Left ventricle myocardium (tissue), 1 donor: ENCODE results near the genes RTKN and INO80B.

DNA sequence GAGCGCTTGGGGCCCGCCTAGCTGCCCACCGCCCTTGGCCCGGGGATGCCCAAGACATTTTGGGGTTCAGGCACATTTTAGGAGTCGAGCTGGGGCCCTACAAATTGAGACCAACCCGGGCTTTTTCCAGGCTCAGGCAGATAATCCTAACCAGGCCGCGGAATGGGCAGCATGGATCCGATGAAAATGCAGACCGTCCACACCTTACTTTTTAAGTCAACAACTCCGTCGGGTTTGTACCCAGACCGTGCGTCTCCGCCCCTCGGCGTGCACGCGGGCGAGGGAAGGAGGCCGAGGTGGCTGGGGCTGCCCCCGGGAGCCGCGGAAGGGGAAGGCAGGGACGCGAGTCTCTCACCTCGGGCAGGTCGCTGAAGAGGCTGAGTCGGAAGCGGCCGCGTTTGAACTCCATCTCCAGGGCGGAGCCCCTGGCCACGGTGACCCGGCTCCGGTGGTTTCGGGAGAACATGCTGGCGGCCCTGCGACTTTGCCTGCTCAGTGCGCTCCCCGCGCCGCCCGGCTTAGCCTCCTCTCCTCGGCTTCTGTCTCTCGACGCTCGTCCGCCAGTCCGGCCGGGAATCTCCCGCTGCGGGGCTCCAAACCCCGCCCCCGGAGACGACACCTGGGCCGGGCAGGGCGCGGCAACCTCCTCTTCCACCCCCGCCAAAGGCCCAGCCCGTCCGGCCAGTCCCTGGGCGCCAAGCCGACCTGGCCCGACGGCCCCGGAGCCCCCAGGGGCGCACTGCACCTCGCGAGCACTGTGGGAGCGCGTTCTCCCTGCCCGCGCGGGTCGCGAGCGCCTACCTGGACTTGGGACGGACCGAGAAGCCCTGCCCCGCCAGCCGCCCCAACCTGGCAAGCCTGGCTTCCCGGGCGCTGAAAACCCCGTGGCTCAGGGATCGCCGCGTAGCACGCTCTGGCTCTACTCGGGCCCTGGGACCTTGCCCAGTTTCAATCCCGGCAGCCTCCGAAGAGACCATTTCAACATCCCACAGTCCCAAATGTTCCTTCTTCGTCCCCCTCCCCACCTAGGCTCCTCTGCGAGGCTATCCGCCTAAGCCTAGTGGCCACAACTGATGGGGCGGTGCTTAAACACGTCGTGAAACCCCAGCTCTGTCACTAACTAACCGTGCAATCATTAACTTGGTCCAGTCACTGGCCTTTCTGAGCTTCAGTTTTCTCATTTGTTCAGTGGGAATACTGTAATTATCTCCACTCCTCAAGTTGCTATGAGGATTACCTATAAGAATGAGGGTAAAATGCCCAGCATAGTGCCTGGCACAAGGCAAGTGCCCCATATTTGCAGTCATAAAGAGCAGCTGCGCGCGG, at the start of gene RTKN:
RTKN (minus strand) TSS at position 587 of the 1,326 bp plus-strand sequence.
- PRO-cap, result bidirectional peak, plus-strand start at position 669 of the sequence, minus-strand start at position 585 of the sequence; unidirectional peak, minus-strand start at position 915 of the sequence; unidirectional peak, minus-strand start at position 1,033 of the sequence; unidirectional peak, minus-strand start at position 1,072 of the sequence

GRCh38 chr2:74454346-74454562, 633 bp upstream of the INO80B start:
- PRO-cap, result no peak

- PRO-cap, result bidirectional peak, plus-strand start at chr2:74455117, minus-strand start at chr2:74454862
Measured at GRCh38 chr2:74454563-74455656, at the start of gene INO80B. Gene INO80B (plus strand): TSS chr2:74455087.

GRCh38 chr2:74458648-74459454, 613 bp downstream of the WBP1 start:
- PRO-cap, result no peak

GRCh38 chr2:74471816-74472533, 505 bp downstream of the MRPL53 start:
- PRO-cap, result bidirectional peak, plus-strand start at chr2:74472207, minus-strand start at chr2:74472169

DNA sequence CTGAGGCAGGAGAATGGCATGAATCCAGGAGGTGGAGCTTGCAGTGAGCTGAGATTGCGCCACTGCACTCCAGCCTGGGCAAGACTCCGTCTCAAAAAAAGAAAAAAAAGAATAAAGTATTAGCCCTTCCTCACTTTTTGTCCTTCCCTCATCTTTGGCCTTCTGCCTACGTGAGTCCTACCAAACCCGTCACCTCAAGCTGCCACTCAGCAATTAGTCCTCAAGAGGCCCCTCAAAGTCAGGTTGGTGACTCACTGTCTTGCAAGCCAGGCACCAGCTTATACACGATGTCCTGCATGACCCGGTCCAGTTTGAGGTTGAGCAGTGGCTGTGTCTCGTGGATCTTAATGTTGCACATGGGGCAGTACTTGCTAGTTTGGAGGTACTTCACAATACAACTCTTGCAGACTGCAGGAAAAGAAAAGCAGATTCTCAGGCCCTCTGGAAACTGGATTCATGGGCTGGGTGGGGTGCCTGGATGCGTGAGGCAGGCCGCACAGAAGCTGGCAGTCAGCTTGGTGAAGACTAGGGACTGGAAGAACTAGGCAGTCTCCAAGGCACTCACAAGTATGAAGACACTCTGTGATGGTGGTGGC, 920 bp downstream of the PCGF1 start:
- PRO-cap, result no peak

DNA sequence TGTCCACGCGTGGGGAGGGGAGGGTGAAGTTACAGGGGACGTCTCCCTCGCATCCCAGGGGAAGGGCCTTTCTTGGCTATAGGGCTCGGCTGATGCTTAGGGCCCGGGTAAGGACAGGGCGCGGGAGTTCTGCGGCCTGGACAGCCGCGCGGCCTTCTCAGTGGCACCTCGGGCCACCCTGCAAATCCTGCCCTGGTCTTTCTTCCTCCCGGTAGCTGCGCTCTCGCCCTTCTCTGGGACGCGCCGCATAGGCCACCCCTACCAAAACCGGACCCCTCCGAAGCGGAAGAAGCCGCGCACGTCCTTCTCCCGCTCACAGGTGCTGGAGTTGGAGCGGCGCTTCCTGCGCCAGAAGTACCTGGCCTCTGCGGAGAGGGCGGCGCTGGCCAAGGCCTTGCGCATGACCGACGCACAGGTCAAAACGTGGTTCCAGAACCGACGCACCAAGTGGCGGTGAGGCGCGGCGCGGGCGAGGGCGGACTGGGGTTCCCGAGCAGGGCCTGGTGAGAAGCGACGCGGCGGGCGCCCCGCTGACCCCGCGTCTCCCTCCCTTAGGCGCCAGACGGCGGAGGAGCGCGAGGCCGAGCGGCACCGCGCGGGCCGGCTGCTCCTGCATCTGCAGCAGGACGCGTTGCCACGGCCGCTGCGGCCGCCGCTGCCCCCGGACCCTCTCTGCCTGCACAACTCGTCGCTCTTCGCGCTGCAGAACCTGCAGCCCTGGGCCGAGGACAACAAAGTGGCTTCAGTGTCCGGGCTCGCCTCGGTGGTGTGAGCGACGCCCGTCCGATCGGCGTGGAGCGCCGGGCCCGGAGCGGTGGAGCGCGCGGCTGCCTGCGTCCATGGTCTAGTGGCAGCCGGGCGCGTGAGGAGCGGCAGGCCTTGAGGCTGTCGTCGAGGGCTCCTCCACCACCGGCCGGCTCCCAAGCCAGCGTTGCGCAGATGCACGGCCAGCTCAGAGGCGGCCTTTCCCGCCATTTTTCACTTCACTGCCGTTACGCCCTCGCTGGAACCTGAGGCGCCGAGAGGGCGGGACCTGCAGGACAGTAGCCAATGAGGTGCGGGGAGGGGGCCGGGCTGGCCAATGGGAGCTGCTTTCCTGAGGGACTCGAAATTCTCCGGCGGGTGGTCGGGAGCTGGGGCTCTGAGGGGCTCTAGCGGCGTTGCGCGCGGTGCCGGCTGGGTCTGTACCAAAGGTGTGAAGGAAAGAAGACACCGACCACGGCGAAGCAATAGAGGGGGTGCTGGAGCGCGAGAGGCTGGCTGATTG, 1.6 kb downstream of the TLX2 start:
- PRO-cap, result no peak

- PRO-cap, result unidirectional peak, minus-strand start at chr2:74540416
Measured at GRCh38 chr2:74540116-74540484, 10.4 kb downstream of the HTRA2 start.

GRCh38 chr2:74548203-74548559, 5.6 kb downstream of the LOXL3 start:
- PRO-cap, result no peak

DNA sequence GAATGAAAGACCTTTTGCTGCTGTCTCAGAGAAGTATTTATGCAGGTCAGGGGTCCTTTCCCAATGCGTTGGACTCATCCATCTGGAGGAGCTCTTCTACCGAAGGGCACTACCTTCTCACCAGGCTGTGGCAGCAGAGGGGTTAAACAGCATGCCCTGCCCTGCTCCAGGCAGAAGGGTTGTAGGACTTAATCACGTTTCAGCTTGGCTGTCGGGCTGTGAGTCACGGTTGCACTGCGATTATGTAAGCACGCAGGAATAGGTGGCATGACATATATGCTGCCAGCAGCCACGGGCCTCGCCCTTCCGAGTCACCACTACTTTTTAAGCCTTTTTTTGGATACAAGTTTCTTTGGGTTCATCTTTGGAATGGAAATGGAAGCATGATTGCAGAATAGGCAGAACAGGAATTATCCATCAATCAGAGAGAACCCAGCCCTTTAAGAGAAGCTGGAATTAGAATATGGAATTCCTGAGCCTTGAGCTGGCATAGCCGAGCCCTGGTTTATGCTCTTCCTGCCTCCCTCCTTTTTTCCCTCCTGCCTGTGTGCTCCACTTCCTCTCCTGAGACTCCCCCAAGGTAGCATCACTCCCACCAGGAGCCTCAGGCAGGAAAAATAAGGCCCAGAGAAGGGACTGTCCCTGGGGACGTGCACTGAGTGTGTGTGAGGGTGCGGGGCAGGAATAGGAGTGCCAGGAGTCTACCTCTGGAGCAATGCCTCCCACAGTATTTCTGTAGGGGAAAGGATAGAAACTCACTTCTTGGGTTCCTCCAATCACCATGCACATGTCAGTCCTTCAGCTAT, 86.8 kb downstream of the SEMA4F start:
- PRO-cap, result no peak

DNA sequence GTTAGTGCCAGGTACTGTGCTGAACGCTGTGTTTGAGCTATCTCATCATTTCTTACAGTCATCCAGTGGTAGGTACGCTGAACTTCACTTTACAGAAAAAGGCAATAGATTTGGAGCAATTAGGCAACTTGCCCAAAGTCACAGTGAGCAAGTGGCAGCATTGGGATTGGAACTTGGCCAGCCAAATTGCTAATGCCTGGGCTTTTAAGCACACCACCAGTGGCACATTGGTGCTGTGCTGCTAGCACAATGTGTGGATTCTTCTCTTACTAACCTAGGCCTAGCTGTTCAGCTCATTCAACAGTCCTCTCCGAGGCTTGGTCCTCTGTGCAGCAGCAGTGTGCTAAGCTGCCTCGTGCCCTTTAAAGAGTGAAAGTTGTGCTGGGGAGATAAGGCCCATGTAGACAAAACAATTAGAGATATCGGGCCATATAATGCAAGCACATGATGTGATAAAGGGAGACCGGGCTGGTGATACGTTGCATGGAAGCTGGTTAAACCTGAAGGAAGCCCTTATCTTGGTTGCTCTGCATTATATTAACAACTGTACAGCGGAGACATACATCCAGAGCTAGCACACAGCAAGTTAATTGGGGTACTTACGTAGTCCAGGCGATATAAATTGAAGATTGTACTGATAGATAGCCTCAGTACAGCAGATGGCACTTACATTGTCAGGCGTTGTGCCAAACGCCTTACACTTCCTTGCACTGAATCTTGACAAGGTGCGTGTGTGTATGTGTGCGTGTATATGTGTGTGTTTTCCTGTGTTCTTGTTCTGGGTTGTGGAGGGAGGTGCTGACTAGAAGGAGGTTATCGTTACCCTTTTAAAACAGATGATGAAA, 28.4 kb downstream of the HK2 start:
- PRO-cap, result no peak

DNA sequence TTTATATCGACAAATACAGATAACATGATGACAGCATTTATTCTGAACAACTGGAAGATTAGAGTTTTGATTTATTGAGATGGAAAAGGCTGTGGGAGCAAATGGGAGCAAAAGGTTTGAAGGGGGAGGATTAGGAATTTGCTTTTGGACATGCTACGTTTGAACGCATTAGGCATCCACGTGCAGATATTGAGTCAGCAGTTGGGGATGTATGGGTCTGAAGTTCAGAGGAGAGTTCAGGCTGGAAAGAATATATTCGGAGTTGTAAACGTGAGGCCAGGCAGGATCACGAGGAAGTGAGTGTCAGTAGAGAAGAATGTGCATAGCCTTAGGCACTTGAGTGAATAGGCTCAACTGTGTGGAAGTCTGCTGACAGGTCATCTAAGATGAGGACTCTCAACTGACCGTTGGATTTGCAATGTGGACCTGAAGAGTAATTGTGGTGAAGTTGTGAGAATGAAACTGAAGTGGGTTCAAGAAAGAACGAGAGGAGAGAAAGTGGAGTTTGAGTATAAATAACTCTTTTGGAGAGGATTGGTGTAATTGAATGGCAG, 40.7 kb upstream of the POLE4 start:
- PRO-cap, result no peak

- PRO-cap, result no peak
Measured at GRCh38 chr2:75702140-75702562, 8.6 kb downstream of the GCFC2 start.

DNA sequence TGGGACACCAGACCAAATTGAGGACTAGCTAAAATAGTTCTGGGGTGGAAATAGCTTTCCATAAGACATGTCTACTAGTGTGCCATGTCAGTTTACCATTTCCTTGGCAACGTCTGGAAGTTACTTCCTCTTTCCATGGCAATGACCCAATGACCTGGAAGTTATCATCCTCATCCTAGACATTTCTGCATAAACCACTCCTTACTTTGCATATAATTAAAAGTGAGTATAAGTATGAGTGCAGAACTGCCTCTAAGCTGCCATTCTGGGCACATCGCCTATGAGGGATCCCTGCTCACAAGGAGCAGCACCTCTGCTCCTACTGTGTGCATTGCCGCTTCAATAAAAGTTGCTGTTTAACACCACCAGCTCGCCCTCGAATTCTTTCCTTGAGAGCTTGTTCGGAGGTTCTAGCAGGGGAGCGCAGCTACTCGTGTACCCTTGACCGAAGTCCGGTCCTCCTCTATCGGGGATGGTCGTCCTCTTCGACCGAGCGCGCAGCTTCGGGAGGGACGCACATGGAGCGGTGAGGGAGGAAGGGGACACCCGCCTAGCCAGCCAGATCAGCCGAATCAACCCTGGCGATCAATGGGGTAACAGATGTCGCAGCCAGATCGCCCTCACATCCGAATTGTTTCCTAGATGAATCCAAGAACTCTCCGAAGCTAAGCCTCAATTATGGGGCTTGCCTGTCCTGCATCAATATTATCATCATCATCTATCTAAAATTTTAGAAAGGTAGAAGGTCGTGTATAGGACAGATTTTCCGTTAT, 734.3 kb upstream of the GCFC2 start:
- PRO-cap, result no peak

DNA sequence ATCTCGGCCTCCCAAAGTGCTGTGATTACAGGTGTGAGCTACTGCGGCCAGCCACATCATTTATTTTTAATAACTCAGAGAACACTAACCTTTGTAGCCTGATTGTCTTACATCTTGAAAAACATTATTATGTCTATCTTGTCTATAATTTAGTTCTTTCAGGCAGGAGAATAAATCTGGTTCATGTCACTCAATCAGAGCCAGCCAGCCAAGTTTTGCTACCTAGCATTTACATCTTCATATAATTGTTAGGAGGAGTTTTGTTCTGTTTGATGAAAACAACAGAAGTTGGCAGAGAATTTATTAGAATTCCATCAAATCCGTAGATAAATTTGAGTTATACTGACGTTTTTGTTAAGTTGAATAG, 360.3 kb upstream of the REG3G start:
- PRO-cap, result no peak

DNA sequence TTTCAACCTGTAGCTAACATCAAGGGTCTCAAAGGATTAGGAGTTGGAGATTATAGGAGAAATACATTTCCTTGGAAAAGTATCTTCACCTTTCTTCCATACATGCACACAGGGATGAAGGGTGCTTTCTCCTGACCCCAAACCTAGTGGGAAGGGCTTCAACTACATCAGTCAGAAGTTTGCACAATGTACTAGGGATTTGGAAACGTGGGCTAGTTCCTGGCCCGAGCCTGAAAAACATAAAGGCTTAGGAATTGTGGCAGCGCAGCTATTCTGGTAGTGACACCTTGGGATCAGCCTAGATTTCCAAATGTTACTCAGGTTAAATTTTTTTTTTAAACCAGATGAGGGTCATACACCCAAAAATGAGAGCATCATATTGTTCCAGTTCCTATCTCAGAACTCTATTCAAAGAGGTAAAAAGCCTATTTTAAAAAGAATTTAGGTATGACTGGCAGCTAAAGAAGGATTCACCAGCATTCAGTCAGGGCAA, 30.6 kb upstream of the CTNNA2 start:
- PRO-cap, result no peak

- PRO-cap, result no peak
Measured at GRCh38 chr2:81483241-81483850, 1178.8 kb upstream of the LRRTM1 start.

DNA sequence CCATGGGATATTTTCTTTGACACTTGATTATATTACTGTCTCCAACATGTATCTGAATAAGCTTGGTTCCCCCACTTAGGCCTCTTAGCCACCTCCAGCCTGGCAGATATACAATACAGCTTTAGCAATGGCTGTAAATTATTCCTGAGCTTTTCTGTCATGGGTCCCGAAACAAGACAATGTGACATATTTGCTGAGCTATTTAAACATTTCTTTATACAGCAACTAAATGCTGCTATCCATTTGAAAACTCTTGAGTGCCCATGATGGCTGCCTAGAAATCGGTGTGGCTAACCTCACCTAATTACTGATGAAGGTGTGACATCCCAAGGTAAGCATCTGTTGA, 406.1 kb downstream of the SUCLG1 start:
- PRO-cap, result no peak

GRCh38 chr2:84459402-84459691, 267 bp upstream of the SUCLG1 start:
- PRO-cap, result bidirectional peak, plus-strand start at chr2:84459572, minus-strand start at chr2:84459239

- PRO-cap, result no peak
Measured at GRCh38 chr2:84527190-84527659, 10.9 kb downstream of the DNAH6 start.